Daoy (cell line): Measurements from ENCODE around the genes CEP295 and IZUMO1R.

DNA sequence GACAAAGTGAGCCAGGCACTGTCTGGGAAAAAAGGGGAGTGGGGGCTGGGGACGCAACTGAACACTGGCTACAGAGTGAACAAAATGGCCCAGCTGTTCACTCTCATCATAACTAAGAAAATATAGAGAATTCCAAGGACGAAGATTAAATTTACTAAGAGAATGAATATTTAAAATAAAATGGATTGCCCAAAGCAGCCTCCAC lies 434.1 kb upstream of the FAT3 start:
- RAMPAGE, long total RNA: no peak

DNA sequence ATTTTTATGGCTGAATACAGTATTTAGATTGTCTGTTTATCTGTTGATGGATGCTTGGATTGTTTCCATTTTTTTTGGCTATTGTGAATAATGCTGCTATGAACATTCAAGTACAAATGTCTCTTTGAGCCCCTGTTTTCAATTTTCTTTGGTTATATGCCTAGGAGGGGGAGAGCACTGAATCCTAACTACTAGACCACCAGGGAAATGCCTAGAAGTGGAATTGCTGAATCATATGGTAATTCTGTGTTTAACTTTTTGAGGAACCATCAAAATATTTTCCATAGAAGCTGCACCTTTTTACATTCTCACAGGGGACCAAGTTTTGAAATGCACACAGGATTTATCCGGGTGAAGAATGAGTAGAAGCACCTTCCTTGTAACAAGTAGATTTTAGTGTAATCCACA lies 139.4 kb upstream of the FAT3 start:
- RAMPAGE, long total RNA: no peak

- RAMPAGE, long total RNA: no peak
These were observed 446 bp downstream of the MTNR1B start for GRCh38 chr11:92969941-92970253.

DNA sequence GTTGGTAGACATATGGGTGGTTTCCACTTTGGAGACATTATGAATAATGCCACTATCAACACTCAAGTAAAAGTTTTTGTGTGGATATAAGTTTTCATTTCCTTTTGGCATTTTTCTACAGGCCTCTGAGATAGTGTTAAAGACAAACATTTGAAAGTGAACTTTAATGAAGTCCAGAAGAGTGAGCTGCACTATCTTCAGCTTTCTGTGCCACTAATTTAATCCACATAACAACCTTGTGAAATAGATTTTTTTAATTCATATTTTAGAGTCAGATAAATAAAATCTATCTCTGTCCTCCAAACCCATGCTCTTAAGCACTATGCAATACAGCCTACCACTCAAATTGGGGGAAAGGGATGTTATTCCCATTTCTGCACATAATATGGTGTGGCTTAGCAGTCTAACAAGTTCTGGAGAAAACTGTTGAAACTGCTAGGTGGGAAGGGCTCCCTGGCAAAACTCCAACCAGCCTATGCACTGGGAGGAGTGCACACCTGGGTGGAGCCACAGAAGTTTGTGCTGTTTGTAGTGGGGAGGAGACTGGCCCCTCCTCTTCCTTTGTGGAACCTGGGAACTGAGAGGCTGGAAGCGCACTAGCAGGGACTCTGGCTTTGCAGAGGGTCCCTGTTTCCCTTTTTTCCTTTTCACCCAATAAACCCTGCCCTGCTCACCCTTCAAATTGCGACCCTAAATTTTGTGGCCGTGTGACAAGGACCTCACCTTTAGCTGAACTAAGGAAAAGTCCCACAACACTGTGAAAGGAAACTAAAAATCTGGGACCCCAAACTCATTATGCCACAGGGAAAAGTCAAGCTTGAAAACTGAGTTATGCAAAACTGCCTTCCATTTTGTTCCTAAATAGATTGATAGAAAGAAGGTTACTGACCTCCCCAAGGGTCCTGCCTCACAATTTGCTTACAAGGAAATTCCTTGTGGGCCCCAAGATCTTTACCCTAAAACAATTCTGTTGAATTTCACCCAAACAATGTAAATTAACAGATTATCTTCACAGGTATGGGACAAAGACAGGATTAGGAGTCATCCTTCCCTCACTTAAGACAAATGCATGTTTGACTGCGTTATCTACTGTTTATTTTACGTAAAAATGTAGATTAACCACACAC lies 81.2 kb downstream of the SLC36A4 start:
- RAMPAGE, long total RNA: no peak

- RAMPAGE, long total RNA: no peak
These were observed 2.2 kb downstream of the SLC36A4 start for GRCh38 chr11:93195639-93195978.

GRCh38 chr11:93236800-93237090 lies 39.0 kb upstream of the SLC36A4 start:
- RAMPAGE, long total RNA: no peak

DNA sequence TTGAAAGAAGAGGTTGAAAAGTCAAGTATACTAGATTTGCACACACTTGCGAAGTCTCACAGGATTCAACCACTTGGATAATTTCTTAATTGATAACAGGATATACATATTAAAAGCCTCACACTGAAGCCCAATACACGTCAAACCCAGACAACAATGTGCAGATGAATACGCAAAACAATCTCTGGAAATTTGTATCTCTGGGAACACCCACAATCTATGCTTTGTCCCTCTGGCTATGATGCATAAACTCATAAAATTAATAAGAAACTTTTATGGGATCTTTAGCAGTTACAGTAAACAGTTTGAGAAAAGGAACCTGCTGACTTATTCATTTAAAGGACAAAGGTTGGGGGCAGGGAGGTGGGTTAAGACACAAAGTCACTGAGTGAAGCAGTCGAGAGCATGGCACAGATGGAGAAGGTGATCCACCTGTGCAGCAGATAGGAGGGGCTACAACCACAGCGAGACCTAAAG lies 45.2 kb downstream of the SMCO4 start:
- RAMPAGE, long total RNA: no peak

DNA sequence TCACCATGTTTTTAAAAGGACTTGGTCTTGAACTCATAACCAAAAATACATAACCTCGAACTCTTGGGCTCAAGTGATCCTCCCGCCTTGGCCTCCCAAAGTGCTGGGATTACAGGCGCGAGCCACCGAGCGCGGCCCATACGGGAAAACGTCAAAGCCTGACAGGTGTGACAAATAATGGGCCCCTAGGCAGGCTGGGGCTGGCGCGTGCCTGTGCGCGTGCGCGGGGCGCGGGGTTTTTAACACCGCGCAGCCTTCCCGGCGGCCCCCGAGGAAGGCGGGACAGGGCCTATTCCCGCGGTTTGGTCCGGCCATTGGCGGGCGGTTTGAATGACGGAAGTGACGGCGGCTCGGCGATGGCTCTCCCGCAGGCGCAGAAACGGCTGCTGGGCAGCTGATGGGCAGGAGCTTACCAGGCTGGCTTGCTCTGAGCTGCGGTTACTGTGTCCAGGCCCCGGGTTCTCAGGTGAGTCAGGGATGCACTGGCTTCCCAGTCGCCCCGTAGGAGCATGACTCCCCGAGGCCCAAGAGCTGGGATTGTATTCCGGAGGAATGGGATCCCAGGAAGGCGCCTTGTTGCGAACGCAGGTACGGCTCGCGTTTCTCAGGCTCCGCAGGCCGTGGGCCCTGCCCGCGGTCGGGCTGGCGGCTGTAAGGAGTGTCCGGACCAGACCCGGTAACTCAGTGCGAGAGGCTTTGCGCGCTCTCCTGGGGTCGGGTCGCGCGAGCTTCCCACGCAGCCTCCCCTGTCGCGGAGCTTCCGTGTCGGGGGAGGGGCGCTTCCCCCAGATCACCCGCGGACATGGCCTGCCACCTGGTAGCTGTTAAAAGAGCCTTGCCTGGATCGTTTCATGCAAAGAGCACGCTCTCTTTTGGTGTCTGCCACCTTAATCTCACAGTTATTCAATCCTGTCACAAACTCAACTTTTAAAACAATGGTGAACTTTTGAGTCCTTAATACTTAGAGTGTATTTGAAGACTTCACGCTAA lies at the start of gene CEP295:
Gene CEP295, plus strand, starts transcription at position 374 of the 990 bp plus-strand sequence.
- RAMPAGE, long total RNA: no peak

- RAMPAGE, long total RNA: no peak
These were observed 12.5 kb downstream of the TAF1D start for GRCh38 chr11:93728734-93729263.

DNA sequence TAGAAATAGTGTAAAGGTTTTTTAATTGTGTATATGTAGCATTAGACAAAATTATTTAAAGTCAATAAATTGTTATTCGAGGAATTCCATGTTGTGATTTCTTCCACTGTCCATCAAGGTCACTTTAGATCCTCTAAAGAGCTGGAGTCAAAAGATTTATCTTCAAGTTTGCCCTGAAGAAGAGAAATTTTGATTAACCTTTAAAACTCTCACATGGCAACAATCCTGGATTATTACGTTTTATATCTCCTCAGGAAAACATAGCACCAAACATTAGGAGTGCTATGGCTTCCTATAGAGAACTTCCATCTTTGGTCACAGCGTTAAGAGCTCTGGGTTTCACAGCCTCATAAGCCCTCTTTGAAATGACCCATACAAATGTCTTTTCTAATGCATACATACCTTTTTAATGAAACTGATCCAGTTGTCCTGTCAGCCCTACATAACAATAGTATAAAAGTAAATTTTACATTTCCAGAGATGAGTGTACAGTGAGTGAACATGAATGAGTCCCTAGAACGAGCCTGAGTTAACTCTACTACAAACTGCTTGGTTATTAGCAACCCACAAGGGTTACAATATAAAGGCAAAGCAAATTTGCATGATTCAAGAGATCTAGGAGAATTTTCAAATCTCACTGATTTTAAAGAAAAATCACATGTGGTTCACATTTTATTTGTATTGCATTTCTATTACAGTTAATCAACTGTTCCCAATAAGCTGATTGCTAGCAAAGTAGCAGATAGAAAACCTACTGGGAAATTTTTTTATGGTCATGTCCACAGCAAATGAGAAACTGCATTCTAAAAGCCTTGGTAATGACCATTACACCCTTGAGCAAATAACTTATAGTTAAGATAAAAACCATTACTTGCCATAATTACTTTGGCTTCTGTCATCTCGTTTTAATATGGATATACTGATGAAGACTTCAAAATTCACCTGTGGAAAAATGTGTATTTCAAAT lies 10.7 kb downstream of the TAF1D start:
- RAMPAGE, long total RNA: no peak

DNA sequence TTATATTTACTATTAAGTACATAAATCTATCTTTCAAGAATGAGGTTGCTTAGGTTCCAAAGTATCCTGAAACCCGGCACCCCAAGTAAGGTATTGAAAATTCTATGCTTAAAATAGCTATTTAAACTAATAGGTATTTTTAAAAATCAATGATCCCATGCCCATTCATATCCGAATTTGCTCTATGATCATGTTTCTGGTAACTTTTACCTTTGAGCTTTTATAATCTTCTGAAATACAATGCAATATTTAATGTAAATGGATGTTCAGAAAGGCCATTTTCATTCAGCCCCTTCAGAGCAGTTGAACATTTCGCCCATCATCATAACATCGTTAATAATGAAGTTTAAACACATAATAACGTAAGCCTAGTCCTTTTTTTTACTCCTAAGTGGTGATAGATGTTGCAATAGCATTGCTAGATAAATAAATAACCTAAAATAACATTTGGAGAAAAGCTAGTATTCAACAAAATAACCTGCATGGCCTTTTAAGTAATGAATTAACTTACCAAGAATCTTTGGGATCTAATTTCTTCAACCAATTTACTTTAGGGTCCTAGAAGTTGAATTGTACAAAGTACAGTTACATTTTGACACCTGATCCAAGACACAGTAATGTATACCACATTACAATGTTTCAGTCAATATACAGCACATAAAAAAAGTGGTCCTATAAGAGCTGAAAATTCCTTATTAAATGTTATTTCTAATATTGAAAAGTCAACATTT lies 9.9 kb downstream of the TAF1D start:
- RAMPAGE, long total RNA: no peak

- RAMPAGE, long total RNA: no peak
These were observed 429 bp upstream of the PANX1 start for GRCh38 chr11:94128160-94128664.

DNA sequence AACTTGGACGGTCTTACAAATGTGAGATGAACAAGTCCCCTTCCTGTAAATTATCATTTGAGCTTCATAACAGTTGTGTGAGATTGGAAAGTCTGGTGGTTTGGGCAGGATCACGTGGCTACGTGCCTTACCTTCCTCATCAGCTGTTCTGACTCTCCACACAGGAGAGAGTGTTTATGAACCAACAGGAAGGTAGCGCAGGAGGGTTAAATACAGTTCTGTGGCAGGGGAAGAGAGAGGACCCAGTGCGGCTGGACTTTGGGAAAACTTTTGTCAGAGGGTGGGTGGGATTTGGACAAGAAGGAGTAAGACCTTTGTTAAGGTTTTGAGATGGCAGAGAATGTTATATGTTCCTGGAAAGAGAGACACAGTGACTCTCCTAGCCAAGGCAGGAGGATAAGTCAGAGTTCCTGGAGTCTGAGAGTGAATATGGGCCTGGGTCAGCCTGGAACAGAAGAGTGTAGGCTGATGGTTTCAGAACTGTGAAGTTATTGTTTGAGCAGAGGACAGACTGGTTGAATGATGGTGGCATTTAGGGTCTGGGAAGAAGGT lies 1.5 kb downstream of the PANX1 start:
- RAMPAGE, long total RNA: no peak

DNA sequence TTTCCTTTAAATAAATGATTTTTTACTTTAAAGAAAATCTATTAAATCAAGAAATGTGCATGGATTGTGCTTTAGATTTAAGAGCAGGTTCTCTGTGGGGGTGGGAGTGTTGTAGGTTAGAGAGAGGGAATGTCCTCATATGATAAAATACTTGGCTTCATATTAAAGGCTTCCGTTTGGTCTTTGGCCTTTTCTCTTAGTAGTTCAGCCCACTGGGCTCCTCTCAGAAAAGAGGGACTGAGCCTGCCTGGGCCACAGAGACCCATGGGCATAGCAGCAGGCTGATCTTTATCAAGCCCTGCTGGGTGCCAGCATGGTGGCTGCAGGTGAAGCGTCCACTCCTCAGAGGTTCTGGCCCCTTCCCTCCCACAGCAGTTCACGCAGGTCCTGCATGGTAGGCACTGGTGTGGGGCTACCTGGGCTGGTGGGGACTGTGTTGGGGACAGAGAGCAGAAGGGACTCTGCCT lies 4.2 kb downstream of the PANX1 start:
- RAMPAGE, long total RNA: no peak

GRCh38 chr11:94304429-94304833 lies at the start of gene IZUMO1R:
TSS of gene IZUMO1R (plus strand) at chr11:94304580.
- RAMPAGE, long total RNA: no peak

DNA sequence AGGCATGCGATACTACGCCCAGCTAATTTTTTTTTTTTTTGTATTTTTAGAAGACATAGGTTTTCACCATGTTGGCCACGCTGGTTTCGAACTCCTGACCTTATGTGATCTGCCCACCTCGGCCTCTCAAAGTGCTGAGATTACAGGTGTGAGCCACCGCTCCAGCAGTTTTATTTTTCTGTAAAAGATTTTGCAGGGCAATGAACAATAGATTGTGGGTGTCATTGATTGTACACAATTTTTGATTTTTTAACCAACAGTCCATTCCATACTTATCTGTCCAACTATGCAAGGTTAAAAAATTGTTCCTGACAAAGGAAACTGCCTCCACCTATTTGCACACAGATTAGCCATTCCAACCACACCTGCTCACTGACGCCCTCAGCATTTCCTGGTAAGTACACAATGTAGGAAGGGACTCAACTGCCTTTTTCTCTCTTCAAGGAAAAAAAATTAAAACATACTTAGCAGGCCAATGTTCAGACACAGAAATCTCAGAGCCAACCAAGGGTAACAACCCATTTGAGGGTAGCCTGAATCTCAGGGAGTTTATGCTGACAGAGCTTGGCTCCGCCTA lies 4.4 kb upstream of the FUT4 start:
- RAMPAGE, long total RNA: no peak

DNA sequence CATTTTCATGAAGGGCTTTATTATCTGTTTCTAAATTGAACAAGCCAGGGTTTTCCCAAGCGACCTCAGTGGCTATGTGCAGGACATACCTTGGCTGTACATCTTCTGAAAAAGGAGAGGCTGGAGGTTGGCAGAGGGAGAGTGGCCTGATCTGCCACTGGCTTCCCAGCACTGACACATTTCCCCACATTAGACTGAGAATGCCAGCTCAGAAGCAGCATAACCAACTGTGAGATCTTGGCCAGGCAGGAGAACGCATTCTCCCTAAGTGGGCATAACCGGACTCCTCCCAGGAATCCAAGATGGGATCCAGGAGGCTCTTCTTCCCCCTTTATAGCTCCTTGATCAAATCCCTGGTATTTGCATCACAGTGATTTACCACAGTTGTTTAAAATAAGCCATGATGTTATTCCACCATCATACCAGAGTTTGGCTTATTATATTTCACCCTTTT lies 33.8 kb downstream of the AMOTL1 start:
- RAMPAGE, long total RNA: no peak

GRCh38 chr11:94849788-94850344 lies 81.7 kb downstream of the AMOTL1 start:
- RAMPAGE, long total RNA: no peak

DNA sequence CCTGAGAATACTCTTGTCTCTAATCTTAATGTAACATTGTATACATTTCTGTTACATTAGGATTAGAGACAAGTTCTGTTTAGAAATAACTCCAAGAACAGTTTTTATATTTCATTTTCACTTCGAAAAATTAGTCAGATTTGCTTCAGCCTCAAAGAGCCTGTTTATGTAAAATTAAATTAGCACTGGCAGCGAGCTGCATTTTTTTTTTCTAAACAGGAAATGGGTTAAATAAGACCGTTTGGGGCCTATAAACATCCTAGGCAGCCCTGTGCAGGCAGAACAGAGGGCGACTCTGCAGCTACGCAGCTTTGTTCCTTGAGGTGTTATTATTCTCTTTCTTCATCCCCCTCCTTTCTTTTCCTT lies 48.8 kb downstream of the CWC15 start:
- RAMPAGE, long total RNA: no peak

GRCh38 chr11:95559830-95560366 lies 229.7 kb downstream of the FAM76B start:
- RAMPAGE, long total RNA: no peak